Metastatic Liver Carcinoma in the Lung (tissue), 2 donors: Measurements from ENCODE around the genes MAGEB4, H2AL3 and RPGR.

DNA sequence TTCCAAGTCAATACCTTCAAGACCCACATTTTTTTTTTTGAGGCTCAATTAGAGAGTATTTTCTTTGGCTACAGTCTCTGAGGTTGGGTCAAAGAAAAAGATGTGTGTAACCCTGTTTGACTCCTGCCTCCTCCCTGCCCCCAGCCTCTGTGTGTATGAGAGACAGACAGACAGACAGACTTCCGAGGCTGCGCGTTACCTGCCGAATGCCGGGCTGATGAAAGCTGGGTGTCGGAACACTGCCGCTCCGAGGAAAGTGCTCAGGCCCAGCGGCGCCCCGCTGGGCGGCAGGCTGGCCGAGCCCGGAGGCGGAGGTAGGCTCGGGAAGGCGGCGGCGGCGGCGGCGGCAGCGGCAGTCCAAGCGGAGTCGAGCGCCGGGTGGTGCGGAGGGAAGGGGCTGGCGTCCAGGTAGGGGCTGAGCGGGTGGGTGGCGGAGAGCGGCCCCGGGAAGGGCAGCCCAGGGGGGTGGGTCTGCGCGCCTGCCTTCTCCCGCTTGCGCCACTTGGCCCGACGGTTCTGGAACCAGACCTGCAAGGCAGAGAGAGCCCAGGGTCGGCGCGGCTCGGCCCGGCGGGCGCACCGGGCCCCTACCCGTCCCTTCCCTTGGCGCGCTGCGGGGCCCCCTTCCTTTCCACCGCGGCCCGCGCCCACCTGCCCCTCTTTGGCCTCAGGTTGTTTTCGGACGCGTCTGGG is 8.7 kb downstream of the ARX start:
- PRO-cap, 2 experiments, result no peak in any of the 2 experiments

GRCh38 chrX:25014109-25014696 is 1.6 kb downstream of the ARX start:
- PRO-cap, 2 experiments, result no peak in any of the 2 experiments

- PRO-cap, 2 experiments, result no peak in any of the 2 experiments
Measured at GRCh38 chrX:27996176-27996485, 14.9 kb upstream of the DCAF8L1 start.

GRCh38 chrX:28847154-28847881 is 260.1 kb downstream of the IL1RAPL1 start:
- PRO-cap, 2 experiments, result no peak in any of the 2 experiments

- PRO-cap, 2 experiments, result no peak in any of the 2 experiments
Measured at GRCh38 chrX:30241722-30242243, at the start of gene MAGEB4. Gene MAGEB4 (plus strand): TSS chrX:30242000.

DNA sequence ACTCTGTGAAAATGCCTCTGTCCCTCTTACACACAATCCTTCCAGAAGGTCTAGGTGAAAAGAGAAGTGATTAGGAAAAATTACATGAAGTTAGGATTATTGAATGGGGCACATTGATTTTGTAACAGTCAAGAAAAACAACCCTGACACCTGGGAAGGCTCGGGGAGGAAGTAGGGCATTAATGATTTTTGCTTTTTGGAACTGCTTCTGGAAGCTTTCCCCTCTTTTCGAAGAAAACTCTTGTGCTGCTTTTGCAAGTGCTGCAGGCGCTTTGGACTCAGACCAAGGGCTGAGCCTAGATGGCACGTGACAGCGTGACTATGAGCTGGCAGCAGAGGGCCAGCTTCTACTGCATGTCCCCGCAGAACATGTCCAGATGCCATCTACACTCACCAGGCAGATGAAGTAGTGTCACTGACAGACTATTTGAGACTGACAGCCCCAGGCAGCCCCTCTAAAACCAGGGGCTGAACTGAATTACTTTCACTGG is 6.3 kb downstream of the NR0B1 start:
- PRO-cap, 2 experiments, result no peak in any of the 2 experiments

- PRO-cap, 2 experiments, result no peak in any of the 2 experiments
Measured at GRCh38 chrX:30613515-30614275, 36.1 kb upstream of the TASL start.

GRCh38 chrX:31266619-31267438 is 195.0 kb upstream of the FTHL17 start:
- PRO-cap, 2 experiments, result peak in 2 of 2 experiments; most common plus-strand start chrX:31267035 (in 1); most common minus-strand start chrX:31266933 (in 1)

DNA sequence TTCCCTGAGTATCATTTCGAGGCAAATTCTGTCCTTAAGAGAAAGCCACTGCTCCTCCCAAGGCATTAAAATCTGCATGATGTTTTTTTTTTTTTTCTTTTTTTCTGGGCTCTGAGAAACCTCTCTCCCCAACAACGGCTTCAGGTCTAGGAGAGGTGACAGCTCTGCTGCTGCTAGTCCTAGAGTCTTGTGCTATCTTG is 528.8 kb upstream of the FTHL17 start:
- PRO-cap, 2 experiments, result no peak in any of the 2 experiments

DNA sequence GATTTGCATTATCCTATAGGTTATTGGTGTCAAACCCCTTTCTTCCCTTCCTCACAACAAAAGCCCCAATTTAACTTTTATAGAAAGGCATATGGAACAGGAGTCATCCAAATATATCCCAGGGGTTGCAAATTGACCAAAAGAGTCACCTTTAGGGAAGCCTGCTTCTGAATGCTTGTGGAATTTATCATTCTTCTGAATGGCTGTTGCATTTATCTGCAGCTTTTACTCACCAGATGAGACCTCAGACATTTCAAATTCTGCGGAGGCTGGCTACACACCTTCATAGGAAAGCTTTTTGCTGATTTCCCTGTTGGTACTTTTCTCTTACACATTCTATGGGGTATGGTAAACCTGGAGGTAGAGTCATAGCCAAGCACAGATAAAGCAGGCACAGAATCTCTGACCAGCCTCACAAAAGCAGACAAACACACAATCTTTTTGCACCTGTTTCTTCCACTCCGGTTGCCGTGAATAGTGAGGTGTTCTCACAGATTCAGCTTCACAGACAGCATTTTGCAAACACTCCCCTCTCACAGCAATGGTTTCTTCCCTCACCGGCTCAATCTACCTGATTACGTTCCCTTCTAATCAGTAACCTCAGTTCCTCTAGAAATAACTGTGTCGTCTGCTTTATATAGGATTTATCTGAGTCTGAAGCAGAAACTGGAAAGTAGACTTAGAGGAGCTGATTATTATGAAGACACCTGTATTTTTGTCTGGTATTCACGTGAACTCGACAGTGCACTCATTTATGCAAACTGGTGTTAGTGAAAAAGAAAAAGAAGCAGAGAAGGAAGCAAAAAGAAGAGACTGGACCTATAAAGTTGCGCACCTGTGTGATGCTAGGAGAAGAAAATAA is 83.2 kb downstream of the DMD start:
- PRO-cap, 2 experiments, result no peak in any of the 2 experiments

GRCh38 chrX:33725776-33726182 is 406.3 kb downstream of the FAM47A start:
- PRO-cap, 2 experiments, result no peak in any of the 2 experiments

GRCh38 chrX:34415077-34416067 is 241.7 kb downstream of the TMEM47 start:
- PRO-cap, 2 experiments, result no peak in any of the 2 experiments

- PRO-cap, 2 experiments, result no peak in any of the 2 experiments
Measured at GRCh38 chrX:37348125-37348576, 1.0 kb upstream of the PRRG1 start.

DNA sequence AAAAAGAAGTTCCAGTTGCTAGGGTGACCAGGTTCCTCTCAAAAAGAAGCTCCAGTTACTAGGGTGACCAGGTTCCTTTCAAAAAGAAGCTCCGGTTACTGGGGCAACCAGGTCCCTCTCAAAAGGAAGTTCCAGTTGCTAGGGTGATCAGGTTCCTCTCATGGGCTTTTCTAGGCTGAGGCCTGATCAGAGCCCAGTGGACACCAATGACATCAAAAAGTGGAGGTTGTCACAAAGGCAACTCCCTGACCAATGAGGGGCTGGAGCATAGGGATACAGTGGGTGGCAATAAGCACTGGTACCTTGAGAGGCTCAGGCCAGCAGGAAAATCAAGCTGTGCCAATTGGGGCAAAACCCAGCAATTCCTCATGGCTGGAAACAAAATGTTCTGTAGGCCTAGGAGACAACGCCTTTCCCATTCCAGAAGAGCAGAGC is at the start of gene H2AL3:
Gene H2AL3 (plus strand): TSS at position 297 of the 435 bp plus-strand sequence.
- PRO-cap, 2 experiments, result no peak in any of the 2 experiments

DNA sequence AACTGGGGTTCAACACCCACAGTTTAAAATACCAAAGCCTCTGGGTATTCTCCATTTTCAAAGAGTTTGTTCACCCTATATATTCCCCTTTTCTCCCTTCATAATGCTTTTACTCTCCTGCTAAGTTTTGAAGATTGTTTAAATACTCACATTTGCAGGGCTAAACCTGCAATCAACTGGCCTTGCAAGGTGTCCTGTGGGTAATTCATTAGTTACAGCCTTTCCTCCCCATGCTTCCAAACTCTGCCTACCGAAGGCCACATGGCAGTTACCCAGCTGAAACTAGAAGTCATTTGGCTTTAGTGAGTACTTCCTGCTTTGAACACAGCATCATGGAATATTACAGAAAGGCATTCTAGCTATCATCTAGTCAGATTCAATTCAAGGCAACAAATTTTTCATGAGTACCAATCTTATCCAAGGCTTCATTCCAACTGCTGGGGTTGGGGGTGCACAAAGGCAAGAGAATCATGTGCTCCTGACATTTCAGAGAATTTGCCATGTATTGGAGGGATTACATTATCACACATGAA is 55.7 kb downstream of the SRPX start:
- PRO-cap, 2 experiments, result no peak in any of the 2 experiments

DNA sequence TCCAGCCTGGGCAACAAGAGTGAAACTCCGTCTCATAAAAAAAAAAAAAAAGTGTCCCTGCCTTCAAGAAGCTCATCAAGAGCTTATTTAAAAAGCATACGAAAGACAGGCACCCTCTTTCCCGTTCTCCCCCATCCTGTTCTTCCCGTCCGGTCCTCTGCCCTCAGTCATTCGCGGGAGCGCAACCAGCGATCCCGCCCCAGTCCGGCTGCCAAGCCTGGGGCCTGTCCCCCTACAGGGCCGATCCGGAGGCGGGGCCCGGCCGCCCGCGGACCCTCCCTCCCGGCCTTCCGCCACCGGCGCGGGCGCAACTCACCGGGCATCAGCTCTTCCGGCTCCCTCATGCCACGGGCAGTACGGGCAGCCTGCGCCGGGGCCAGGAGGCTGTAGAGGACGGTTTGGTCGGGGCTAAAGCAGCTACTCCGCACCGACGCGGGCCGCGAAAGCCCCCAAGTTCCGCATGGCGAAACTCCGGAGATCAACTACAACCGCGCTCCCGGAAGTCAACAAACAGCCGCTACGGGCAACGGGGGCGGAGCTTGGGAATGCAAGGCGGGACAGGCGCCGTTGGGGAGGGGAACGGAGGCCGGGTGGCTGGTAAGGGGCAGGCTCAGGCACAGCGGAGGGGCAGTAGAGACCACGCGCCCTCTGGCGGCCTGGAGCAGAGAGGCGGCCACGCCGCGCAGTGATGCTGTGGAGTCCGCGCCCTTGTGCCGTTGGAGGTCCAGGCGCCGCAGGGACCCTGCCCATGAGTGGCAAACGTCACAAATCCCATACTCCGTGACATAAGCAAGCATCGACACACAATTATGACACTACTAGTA is at the start of gene RPGR:
Gene RPGR (minus strand): TSS at position 486 of the 824 bp plus-strand sequence.
- PRO-cap, 2 experiments, result peak in 2 of 2 experiments; most common plus-strand start position 664 of the sequence (in 2); most common minus-strand start position 159 of the sequence (in 1)

GRCh38 chrX:38878491-38878953 is 77.3 kb downstream of the MID1IP1 start:
- PRO-cap, 2 experiments, result no peak in any of the 2 experiments

GRCh38 chrX:39065044-39065719 is 263.9 kb downstream of the MID1IP1 start:
- PRO-cap, 2 experiments, result no peak in any of the 2 experiments

- PRO-cap, 2 experiments, result peak in 1 of 2 experiments; most common plus-strand start chrX:39613882 (in 1)
Measured at GRCh38 chrX:39613333-39614460, 484.1 kb downstream of the BCOR start.

- PRO-cap, 2 experiments, result peak in 1 of 2 experiments; most common plus-strand start chrX:39814221 (in 1); most common minus-strand start chrX:39814040 (in 1)
Measured at GRCh38 chrX:39813576-39814367, 284.0 kb downstream of the BCOR start.